Breast (tissue), 4 donors: ENCODE measurements around a stretch of chr1.

DNA sequence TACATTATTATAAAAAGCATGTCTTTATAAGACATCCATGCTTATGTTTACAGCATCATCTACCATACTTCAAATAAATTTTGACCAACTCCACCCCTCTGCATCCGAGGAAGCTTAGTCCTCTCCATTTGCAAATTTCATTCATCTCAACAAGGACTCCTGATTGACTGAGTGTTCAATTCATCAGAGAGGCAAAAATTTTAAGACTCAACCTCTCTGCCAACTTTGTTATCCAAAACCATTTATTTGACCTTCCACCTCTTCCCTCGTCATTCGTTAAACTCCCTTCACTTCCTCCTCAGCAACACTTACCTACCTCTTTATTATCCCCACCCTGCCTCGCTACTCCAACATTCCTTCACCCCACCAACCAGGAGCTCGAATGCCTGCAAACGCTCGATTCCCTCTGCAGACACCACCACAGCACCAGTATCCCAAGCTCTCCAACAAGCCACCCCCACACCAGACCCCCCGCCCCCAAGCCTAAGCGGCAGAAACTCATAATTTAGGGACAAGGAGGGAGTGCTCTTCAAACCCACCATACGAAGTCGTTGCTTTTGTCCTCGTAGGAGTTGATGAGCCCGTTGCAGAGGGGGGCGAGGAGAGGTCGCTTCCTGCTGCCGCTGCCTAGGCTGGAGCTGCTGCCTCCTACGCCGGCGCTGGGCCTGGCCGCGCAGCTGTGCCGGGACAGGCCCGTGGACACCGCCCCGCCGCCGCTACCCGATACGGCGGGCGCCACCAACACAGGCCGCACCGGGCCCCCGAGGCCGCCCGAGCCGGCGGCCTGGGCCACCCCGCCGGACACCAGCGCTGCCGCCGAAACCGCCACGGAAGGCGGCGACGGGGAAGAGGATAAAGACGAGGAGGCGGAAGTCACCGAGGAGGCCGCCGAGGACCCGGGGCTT is 801 bp downstream of the COP1 start:
- PRO-cap, 3 experiments: peak in 2 of 3 experiments; most common plus-strand start position 391 of the sequence (in 1); most common minus-strand start position 408 of the sequence (in 1)
- RRBS: under 1% methylated on average over 23 of the region's 54 CpGs

DNA sequence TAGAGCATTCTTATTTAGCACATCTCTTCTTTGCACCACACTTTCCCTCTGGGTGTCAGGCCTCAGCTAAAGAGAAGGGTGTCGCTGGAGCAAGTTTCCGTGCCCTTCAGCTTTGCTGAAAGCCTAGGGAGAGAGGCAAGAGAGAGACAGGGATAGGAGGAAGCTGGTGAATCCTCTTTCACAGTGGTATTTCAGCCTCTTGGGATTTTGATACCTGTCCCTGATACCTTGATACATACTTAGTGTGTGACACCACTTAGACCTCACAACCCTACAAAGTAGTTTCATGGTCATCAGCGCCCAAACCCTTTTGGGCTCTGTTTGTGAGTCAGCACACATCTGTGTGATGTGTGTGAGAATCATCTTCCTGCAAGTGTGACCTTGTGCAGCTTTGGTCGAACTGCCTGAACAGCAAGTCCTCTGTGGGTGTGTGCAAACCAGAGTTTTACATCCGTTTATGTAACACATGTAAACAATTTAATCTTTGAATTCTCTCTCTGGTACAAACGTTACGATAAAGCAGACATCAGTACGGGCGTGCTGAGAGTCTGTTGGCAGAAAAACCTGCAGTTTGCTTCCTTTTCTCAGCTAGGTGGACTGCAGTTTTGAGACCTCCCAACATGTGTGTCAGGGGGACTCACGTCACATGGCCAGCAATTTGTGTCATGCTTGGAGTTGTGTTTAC is 230.6 kb downstream of the PAPPA2 start:
- PRO-cap, 3 experiments: no peak in any of the 3 experiments
- RRBS: no CpG with 5 or more reads among the region's 10 CpGs

GRCh38 chr1:177841324-177841659 is 128.6 kb downstream of the SEC16B start:
- PRO-cap, 3 experiments: no peak in any of the 3 experiments
- RRBS: no CpG with 5 or more reads among the region's 1 CpG

DNA sequence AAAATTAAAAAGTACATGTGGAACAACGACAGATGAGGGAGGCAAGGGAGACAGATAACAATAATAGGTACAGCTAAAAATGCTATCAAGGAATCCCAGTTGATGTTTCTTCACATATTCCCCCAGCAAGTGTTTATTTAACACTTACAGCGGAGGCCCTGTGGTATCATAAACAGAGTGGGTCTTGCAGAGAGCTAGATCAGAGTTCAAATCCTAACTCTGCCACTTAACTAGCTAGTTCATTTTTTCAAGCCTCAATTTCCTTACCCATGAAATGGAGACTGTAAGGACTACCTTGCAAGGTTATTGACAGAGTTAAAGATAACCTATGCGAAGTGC is 1.6 kb downstream of the SEC16B start:
- PRO-cap, 3 experiments: no peak in any of the 3 experiments
- RRBS: no CpG with 5 or more reads among the region's 3 CpGs

DNA sequence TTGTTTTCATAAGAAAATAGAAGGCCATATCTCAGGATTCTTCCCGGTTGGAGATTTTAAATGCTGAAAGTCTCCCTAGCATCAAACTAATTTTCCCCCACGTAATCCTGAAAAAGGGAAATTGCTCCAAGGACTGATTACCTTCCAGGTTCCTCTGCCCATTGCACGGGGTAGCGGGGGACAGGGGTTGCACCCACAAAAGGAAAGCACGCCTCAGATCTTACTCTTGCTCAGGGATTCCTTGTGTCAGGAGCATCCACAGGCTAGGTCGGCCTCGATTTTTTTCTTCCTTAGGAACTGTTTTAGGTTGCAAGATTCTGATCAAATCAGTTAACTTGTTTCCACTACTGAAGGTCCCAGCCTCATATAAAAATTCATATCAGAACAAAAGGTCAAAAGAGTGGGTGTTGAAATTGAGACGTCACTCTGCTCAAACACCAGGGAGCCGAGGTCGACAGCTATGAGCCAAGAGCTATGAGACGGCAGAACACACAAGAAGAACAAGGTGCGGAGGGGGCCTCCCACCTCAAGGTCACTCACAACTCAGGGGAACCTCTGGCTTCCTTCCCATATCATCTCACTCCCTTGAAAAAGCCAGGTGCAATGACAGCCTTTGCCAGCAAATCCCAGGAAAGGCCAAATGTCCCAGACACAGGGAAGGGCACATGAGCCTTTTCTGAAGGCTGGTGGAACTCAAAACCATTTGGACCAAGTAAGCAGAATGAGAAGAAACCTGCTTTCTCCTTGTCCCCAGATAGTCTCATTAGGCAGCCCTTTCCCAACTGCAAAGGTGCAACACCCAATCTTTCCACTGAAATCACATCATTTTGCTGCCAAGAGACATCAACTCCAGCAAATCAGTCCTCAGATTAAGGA is 799 bp downstream of the SEC16B start:
- PRO-cap, 3 experiments: no peak in any of the 3 experiments
- RRBS: no CpG with 5 or more reads among the region's 12 CpGs

- PRO-cap, 3 experiments: no peak in any of the 3 experiments
- RRBS: no CpG with 5 or more reads among the region's 2 CpGs
Observed at GRCh38 chr1:178052544-178052930, 41.4 kb upstream of the RASAL2 start.

- PRO-cap, 3 experiments: no peak in any of the 3 experiments
- RRBS: no CpG with 5 or more reads among the region's 5 CpGs
Observed at GRCh38 chr1:178134105-178134579, 40.2 kb downstream of the RASAL2 start.

- PRO-cap, 3 experiments: no peak in any of the 3 experiments
- RRBS: no CpG with 5 or more reads among the region's 5 CpGs
Observed at GRCh38 chr1:178283316-178283980, 189.5 kb downstream of the RASAL2 start.

GRCh38 chr1:178341045-178341758 is 155.6 kb downstream of the CLEC20A start:
- PRO-cap, 3 experiments: peak in 3 of 3 experiments; most common plus-strand start chr1:178341451 (in 1); most common minus-strand start chr1:178341320 (in 2)
- RRBS: no CpG with 5 or more reads among the region's 11 CpGs

- PRO-cap, 3 experiments: no peak in any of the 3 experiments
- RRBS: no CpG with 5 or more reads among the region's 3 CpGs
Observed at GRCh38 chr1:178474532-178475092, 22.2 kb downstream of the CLEC20A start.

- PRO-cap, 3 experiments: no peak in any of the 3 experiments
- RRBS: no CpG with 5 or more reads among the region's 5 CpGs
Observed at GRCh38 chr1:178724416-178724697, 687 bp upstream of the RALGPS2 start.

- PRO-cap, 3 experiments: peak in 1 of 3 experiments; most common plus-strand start chr1:179087927 (in 1)
- RRBS: 37% methylated on average over 6 of the region's 15 CpGs
Observed at GRCh38 chr1:179087335-179088065, 5.6 kb downstream of the TOR3A start.

DNA sequence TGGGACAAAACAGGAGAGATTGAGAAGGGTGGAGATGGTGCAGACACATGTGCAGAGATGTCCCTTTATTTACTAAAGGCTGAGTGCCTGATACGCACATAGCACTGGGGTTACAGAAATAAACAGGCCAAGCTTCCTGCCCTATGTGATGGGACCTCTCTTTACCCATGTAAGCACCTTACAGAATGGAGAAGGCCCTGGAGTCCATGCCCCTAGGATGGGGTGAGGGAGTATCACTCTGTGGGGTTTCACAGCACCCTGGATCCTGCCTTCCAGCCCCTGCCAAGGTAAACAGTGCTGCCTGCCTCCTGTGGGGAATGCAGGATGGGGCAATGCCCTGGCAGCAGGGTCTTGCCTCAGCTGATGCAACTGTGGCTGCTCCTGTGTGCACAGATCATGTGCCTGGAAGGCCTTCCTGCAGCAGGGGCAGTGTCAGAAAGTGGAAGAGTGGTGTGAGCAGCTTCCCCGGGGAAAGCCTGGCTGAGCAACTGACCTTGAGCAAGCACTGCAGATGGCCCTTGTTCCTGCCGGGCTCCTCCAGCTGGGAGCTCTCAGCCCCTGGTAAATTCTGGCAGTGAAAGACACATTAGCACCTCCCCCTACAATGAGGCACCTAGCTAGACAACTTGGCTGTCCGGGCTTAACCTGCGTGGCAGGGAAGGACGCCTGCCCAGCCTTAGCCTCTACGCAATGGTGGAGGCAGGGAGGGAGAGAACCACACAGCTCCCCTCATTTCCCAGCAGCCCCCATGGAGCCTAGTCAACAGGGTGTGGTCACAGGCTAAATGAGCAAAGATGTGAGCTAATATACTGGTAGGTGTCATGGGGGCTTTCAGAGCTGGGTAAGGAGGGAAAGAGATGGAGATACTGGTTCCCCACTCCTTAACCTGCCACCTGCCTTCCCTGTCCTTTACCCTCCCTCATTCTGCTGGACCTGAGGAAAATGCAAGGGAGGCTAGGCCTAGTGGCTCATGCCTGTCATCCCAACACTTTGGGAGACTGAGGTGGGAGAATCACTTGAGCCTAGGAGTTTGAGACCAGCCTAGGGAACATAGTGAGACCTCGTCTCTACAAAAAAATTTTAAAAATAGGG is 10.0 kb downstream of the TOR3A start:
- PRO-cap, 3 experiments: no peak in any of the 3 experiments
- RRBS: 16% methylated on average over 3 of the region's 8 CpGs

GRCh38 chr1:179094835-179095350 is 13.0 kb downstream of the TOR3A start:
- PRO-cap, 3 experiments: peak in 1 of 3 experiments; most common plus-strand start chr1:179095127 (in 1)
- RRBS: no CpG with 5 or more reads among the region's 6 CpGs

DNA sequence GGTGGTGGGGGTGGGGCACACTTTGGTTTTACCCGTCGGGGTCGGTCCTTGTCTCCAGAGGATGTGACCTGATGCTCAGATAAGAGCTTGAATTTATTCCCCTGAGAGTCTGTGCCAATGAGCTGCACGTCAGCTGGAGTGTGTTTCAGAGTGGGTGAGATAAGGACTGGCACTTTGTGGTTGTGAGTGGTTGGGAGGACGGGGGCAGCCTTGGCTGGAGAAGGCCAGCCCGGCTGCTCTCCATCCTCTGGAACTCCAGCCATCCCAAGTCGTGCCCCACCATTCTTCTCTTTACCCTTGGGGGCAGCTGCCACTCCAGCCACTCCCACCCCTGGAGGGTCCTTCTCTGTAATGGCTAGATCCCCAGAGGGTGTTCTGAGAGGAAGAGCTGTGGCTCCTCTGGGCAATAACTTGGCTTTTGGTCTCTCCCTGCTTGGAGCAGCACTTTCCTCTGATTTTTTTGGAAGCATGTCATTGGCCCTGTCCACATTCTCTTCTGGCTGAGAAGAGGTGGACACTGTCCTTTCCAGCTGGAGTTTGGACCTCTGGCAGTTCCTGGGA is 26.5 kb downstream of the TOR3A start:
- PRO-cap, 3 experiments: no peak in any of the 3 experiments
- RRBS: no CpG with 5 or more reads among the region's 7 CpGs

DNA sequence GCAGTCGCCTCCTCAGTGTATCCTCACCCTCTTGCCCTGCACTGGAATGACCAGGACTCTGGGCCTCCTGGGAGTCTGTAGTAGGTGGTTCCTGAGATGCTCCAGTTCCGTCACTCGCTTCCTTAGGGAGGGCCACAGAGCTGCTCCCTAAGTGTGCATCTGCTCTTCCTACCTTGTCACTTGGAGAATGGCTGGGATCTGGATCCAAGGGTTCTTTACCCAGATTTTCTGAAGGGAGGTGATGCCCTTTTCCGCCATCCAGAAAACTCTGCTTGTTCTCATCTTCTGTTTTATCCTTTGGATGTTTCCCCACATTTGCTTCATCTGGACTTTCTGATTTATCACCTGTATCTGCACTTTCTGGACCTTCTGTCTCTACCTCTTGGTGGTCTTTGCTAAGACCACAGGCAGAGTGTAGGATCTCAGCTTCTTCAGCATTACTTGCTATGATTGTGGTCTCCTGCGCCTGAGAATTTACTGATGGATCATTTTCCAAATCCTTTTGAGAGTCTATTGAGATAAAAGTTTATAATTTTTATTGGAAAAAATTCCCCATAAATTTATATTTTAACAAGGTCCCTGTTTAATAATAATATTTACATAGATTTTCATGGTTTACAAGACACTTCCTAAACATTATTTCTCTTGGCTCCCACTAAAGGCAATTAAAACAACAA is 26.6 kb downstream of the TOR1AIP2 start:
- PRO-cap, 3 experiments: no peak in any of the 3 experiments
- RRBS: no CpG with 5 or more reads among the region's 5 CpGs

- PRO-cap, 3 experiments: no peak in any of the 3 experiments
- RRBS: no CpG with 5 or more reads among the region's 7 CpGs
Observed at GRCh38 chr1:179881793-179882038, 369 bp upstream of the TOR1AIP1 start.

DNA sequence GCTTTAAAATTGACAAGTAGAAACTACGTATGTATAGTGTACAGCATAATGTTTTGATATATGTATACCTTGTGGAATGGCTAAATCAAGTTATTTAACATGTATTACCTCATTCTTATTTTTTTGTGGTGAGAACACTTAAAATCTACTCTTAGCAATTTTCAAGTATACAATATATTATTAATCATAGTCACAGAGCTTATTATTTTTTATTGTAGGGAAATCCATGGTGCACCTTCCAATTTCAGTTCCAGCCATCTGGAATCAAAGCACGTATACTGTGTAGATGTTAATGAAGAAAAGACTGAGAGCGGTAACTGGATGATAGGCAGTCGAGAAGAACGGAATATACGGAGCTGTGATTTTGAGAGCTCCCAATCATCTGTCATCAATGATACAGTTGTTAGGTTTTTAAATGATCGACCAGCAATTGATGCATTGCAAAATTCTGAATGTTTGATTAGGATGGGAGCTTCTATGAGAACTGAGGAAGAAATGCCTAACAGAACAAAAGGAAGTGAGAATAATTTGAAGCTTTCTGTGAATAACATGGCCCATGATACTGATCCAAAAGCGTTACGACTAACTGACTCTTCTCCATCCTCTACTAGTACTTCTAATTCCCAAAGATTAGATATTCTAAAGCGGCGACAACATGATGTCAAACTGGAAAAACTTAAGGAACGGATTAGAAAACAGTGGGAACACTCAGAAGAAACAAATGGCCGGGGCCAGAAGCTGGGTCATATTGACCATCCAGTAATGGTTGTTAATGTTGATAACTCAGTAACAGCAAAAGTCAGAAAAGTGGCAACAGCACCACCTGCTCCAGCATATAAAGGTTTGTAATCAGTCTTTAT is 42.0 kb downstream of the CEP350 start:
- PRO-cap, 3 experiments: no peak in any of the 3 experiments
- RRBS: no CpG with 5 or more reads among the region's 13 CpGs

GRCh38 chr1:180020048-180021095 is 65.8 kb downstream of the CEP350 start:
- PRO-cap, 3 experiments: no peak in any of the 3 experiments
- RRBS: no CpG with 5 or more reads among the region's 2 CpGs

DNA sequence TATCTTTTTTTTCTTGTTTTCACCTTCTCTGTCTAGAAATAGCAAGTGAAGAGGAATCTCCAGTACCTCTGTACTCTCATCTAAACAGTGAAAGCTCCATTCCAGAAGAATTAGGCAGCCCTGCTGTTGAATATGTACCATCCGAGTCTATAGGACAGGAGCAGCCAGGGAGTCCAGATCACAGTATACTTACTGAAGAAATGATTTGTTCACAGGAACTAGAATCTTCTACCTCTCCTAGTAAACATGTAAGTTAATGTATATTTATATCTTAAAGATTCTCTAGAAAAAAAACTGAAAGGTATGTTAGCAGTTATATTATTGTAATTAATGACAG is 76.3 kb upstream of the QSOX1 start:
- PRO-cap, 3 experiments: no peak in any of the 3 experiments
- RRBS: no CpG with 5 or more reads among the region's 1 CpG